Metastatic Lung Carcinoma in the Adrenal Gland (tissue), 1 donor: ENCODE results near the genes RNASEH1 and RSAD2.

GRCh38 chr2:44816-45156 is 1.5 kb downstream of the FAM110C start:
- PRO-cap, result no peak

DNA sequence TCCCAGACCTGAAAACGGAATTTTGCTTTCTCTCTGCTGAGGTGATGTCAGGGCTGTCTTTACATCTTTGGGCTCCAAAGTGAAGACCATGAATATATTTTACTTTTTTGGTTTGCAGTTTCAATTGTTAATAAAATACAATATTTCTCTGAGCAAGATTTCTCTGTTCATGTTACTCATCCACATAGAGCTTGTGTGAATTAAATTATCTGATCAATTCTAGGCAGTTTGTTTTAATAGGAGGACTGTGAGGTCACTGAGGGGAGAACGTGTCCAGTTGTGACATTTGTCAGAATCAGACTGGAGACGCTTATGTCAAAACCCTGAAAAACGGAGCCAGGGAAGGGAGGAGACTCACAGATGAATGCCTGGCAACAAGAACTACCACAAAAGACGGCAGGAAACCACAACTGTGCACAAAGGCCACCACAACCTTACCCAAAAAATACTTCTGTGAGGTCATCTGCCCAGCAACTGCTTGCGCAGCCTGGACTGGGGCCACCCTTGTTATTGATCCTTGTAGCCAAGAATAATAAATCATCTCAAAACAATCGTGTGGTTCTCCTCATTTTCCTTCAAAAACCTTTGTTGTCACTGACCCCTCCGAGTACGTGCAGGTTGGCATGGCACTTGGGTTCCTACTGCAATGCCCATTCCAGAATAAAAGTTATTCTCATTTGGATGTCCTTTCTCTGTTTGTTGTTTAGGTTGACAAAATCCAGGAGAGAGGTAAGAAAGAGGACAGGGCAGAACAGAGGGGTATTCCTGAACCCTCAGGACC is 173.0 kb upstream of the ALKAL2 start:
- PRO-cap, result no peak

DNA sequence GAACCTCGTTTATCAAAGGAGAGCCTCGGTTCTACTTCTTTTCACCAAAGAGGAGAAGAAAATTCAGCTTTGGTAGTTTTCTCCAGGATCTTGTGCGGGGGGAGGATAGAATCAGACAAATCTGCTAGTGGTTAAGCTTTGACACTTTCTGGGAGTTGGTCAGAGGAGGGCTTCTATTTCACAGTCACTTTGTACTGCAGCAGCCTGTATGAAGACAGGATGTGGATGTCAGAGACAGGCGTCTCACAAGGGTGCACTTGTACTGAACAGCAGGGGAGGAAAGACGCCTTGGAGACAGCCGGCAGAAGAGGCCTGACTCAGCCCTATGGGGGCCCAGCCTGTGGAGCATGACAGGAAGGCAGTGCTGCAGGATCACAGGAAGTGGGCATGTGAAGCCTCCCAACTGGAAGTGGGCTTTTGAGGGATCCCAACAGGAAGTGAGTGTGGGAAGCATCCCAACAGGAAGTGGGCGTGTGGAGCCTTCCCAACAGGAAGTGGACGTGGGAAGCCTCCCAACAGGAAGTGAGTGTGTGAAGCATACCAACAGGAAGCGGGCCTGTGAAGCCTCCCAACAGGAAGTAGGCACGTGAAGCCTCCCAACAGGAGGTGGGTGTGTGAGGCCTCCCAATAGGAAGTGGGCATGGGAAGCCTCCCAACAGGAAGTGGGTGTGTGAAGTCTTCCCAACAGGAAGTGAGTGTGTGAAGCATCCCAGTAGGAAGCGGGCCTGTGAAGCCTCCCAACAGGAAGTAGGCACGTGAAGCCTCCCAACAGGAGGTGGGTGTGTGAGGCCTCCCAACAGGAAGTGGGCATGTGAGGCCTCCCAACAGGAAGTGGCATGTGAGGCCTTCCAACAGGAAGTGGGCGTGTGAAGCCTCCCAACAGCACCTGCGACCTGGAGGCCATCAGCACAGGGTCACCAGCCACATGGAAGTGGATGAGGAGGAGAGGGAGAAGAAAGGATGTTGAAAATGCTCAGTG is 212.3 kb downstream of the SNTG2 start:
- PRO-cap, result no peak

GRCh38 chr2:1564294-1564797 is 151.1 kb downstream of the TPO start:
- PRO-cap, result no peak

DNA sequence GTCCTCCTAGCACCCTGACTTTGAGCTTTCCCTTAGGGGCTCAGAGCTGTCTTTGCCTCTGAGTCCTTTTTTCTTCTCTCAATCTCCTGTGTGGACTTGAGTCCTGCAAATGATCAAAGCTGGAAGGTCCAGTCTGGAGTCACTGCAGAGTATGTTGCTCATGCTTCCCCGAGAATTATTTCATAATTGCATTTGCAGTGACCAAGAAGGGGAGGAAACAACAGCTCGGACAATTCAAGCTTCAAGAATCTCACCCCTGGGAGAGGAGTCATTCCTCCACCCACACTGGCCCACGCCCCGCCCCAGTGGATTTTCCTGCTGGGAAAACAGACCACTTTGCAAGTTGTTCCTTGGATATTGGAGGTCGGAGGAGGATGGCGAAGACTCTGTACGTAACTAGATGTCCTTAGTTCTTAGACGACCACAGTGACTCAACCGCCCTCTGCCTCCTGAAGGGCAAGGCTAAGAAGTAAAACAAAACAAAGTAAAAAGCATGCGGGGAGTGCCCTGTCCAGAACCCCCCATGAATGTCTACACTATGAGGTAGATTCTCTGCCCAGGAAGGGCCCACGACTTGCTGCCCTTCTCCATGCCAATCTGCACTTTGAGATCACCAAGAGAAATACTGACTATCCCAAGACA is 159.4 kb downstream of the TPO start:
- PRO-cap, result no peak

DNA sequence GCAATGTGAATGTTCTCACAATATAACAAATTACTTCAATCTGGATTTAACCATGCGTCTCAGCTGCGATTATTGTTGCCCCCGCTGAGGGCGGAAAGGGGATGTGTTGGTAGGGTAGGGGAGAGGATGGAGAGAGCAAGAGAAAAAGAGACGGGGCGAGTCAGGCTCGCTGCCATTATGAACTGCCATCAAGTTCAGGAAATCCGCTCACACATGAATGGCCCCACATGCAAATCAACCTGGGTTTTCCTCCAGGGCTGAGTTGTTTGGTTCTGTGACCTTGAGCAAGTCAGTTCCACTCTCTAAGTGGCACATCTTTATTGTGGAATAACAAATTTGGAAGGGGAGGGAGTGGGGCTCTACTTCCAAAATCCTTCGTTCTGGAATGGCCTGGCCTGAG is 129.7 kb downstream of the PXDN start:
- PRO-cap, result no peak

GRCh38 chr2:1717059-1717780 is 27.1 kb downstream of the PXDN start:
- PRO-cap, result no peak

DNA sequence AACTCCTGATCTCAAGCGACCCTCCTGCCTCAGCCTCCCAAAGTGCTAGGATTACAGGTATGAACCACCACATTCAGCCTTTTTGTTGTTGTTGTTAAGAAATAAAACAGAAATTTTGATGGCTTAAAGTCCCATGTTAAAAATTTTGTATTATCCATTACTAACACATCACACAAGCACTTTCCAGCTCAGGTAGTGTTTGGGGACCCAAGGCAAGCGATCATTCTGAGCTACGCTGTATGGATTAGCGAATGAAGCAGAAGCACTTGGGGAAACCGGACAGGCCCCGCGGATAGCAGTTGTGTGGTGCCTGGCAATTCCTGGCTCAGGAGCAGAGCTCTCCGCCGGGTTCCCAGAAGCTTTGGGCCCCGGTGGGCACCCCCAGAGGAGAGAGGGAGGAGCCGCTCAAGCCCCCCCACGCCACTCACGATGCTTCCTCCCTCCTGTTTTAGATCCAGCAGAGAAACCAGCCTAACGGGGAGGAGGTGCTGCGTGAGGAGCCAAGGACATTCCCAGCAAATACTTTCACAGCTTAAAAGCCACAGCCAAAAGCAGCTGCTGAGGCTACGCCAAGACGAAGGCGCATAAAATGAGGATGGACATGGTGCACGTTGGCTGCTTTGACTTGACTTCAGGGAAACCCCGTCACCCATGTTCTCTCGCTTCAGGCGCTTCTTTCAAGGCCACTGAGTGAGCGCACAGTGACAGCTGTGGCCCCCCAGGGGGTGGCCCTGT is 71.9 kb upstream of the PXDN start:
- PRO-cap, result no peak

- PRO-cap, result no peak
Measured at GRCh38 chr2:2012294-2012917, 268.1 kb upstream of the PXDN start.

- PRO-cap, result no peak
Measured at GRCh38 chr2:3242398-3243018, 135.1 kb downstream of the EIPR1 start.

DNA sequence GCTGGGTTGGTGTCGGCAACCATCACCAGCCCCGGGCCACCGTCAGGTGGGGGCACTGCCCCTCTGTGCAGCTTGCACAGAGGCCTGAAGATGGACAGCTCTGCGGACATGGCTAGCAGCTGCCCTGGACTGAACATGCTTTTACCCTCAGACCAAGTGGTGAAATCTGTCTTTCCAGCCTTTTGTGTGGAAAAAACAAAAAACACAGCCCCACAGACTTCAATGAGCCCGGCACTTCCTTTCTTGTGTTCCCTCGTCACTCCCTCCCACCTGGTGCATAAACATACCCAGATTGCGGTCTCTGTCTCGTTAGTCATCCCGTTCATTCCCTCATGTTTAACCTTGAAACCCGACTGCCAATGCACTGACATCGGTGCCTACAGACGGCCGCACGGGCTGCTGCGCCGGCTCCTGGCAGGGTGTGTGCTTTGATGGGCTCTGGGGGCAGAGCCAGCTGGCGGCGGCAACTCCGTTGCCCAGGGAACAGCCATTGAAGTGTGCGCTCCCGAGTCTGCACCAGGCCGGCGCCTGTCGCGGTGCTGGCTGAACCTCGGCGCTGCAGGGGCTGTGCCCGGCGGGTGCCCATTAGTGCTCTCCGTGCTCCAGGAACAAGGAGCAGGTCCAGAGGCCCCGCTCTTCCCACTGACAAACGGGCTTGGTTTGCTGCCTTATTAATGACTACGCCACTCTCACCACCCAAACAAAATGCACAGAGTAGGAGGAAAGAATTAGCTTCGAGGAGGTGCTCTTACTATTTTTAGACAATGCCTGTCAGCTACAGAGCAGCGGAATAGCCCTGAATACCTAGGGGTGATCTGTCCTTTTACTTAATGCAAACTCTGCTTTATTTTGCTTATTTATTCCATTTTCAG is 95.2 kb downstream of the EIPR1 start:
- PRO-cap, result no peak

- PRO-cap, result no peak
Measured at GRCh38 chr2:3322235-3323167, 55.1 kb downstream of the EIPR1 start.

GRCh38 chr2:3448246-3448567 is 68.7 kb downstream of the TRAPPC12 start:
- PRO-cap, result no peak

DNA sequence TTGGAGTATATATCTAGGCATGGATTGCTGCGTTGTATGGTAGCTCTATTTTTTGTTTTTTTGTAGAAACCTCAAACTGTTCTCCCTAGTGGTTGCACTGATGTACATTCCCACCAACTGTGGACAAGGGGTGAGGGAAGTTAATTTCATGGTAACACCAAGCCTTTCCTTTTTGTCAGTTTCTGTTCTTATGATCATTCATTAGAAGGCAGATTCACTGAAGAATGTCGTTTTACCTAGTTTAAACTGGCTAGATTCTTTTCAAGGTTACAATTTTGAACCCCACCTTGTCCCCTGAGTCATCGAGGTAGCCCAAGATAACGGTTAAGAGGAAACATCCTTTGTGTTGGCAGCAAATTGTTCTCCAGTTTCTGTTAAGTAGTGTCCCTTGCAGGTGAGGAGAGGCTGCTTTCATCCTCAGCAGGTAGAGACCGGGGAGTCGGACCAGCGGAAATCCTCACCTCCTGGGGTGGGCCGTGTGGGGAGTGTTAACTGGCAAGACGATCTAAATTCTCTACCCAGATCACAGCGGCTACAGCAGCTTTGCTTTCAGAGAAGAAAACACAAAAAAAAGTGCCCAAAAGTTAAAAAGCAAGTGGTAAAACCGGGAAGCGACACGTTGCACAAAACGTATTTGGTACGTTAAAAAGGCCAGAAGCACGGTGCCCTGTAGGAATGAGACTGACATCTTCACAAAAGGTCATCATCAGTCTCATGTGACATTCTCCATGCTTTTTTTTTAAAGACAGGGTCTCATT is 63.3 kb downstream of the ADI1 start:
- PRO-cap, result no peak

GRCh38 chr2:3476219-3477312 is 42.8 kb downstream of the ADI1 start:
- PRO-cap, result no peak

DNA sequence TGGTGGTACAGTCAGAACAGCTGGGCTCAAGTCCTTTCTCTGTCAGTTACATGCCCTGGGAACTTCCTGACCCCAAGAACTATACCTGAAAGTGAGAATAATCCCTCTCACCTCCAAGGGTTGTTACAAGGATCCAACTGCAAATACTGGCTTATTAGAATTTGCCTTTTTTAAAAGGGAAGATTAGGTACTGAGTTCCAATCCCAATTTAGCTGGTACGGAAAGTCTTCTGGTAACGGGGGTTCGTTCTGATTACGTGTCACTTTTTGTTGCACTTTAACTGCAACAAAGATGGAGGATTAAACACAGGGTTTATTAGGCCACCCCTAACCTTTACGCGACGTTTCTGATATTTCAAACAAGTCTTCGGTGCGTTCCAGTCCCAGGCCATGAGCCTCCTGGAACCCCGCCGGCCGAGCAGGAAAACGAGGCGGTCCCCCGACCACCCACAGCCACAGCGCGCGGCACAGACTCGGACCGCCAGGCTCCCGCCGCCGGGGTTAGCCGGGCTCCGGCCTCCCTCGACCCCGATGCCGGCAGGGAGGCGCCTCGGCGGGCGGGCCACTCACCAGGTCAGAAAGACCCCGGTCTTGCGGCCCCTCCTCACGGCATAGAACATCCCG is 458 bp downstream of the RNASEH1 start:
- PRO-cap, result no peak

DNA sequence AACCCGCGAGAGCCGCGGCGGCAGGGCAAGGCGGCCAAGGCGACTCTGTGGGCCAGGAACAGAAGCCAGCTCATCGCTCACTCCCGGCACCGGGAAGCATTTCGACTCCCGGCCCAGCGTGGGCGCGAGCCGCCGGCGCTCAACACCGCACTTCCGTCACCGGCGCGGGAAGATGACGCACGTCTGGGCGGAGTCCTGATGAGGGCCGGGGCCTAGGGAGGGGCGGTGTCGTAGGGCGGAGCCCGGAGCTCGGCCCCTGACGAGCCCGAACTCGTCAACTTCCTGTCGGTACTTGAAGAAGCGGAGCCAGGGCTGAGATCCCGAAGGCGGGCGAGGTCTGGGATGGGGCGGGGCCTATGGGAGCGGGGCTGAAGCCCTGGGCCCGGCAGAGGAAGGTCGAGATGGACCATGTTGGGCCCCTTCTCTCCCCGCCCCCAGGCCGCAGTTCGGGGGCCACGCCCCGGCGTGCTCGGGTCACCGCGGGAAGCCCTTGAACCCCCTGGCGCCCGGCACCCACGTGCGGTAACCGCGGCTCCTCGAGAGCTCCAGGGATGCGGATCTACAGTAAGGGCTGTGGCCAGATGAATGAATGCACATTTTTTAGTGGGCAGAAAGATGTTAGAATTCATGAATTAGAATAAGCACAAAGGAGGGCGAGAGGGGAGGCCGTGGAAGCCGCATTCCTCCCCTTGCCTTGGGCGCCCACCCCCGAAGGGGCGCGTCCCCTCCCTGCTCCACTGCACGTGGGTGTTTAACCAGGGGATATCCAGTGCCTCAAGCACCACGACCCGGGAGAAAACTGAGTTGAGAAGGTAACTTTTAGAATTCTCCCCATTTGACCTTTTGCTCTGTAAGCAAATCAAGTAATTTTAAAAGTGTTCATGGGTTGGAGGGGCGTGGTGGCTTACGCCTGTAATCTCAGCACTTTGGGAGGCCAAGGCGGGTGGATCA is at the start of gene RNASEH1:
TSS of gene RNASEH1 (minus strand) at position 147 of the 951 bp plus-strand sequence.
- PRO-cap, result bidirectional peak, plus-strand start at position 291 of the sequence, minus-strand start at position 115 of the sequence; unidirectional peak, plus-strand start at position 529 of the sequence

DNA sequence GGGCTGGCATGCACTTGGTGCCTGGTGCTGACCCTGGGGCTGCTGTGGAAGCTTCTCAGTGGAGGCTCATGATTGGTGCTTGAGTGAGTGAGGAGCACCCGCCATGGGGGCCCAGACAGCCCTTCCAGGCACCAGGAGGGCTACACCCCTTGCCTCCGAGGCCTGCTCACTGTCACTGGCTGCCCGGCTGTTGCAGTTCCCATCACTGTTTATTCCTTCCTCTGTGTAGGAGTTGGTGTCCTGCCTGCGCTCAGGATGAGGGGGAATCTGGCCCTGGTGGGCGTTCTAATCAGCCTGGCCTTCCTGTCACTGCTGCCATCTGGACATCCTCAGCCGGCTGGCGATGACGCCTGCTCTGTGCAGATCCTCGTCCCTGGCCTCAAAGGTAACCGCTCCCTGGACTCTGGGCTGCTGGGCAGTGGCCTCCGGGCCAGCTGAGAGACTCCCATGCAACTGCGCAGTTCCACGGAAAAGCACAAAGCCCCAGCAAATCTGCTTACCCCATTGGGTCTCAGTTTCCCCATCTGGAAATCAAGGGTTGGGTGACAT is 9.2 kb downstream of the COLEC11 start:
- PRO-cap, result no peak

DNA sequence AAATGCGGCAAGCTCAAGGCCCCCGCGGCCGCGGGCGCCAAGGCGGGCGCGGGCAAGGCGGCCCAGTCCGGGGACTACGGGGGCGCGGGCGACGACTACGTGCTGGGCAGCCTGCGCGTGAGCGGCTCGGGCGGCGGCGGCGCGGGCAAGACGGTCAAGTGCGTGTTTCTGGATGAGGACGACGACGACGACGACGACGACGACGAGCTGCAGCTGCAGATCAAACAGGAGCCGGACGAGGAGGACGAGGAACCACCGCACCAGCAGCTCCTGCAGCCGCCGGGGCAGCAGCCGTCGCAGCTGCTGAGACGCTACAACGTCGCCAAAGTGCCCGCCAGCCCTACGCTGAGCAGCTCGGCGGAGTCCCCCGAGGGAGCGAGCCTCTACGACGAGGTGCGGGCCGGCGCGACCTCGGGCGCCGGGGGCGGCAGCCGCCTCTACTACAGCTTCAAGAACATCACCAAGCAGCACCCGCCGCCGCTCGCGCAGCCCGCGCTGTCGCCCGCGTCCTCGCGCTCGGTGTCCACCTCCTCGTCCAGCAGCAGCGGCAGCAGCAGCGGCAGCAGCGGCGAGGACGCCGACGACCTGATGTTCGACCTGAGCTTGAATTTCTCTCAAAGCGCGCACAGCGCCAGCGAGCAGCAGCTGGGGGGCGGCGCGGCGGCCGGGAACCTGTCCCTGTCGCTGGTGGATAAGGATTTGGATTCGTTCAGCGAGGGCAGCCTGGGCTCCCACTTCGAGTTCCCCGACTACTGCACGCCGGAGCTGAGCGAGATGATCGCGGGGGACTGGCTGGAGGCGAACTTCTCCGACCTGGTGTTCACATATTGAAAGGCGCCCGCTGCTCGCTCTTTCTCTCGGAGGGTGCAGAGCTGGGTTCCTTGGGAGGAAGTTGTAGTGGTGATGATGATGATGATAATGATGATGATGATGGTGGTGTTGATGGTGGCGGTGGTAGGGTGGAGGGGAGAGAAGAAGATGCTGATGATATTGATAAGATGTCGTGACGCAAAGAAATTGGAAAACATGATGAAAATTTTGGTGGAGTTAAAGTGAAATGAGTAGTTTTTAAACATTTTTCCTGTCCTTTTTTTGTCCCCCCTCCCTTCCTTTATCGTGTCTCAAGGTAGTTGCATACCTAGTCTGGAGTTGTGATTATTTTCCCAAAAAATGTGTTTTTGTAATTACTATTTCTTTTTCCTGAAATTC is 1.4 kb downstream of the SOX11 start:
- PRO-cap, result no peak

DNA sequence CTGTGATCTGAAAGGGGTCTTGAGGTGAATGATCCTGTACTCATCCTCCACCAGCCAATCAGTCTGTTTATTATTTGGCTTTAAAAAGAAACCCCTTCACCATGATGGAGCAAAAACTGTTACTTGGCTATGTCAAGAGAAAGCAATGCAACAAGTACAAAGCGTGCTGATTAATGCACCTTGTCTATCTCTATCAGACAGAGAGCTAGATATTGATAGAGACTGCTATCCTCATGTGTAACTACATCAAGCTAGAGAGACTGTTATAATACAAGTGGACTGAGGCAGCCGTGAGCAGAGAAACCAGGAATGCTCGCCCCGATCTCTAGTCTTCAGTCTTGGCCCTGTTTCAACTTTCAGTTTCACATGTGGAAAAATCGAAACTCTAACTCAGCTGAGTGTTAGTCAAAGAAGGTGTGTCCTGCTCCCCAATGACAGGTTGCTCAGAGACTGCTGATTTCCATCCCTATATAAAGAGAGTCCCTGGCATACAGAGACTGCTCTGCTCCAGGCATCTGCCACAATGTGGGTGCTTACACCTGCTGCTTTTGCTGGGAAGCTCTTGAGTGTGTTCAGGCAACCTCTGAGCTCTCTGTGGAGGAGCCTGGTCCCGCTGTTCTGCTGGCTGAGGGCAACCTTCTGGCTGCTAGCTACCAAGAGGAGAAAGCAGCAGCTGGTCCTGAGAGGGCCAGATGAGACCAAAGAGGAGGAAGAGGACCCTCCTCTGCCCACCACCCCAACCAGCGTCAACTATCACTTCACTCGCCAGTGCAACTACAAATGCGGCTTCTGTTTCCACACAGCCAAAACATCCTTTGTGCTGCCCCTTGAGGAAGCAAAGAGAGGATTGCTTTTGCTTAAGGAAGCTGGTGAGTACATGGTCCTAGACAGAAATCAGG is at the start of gene RSAD2:
TSS of gene RSAD2 (plus strand) at position 500 of the 899 bp plus-strand sequence.
- PRO-cap, result unidirectional peak, minus-strand start at position 340 of the sequence